ENCODE measurements around a stretch of chr15.

GRCh38 chr15:101313886-101314097 is 18.7 kb upstream of the SNRPA1 start:
- PRO-cap = no peak

DNA sequence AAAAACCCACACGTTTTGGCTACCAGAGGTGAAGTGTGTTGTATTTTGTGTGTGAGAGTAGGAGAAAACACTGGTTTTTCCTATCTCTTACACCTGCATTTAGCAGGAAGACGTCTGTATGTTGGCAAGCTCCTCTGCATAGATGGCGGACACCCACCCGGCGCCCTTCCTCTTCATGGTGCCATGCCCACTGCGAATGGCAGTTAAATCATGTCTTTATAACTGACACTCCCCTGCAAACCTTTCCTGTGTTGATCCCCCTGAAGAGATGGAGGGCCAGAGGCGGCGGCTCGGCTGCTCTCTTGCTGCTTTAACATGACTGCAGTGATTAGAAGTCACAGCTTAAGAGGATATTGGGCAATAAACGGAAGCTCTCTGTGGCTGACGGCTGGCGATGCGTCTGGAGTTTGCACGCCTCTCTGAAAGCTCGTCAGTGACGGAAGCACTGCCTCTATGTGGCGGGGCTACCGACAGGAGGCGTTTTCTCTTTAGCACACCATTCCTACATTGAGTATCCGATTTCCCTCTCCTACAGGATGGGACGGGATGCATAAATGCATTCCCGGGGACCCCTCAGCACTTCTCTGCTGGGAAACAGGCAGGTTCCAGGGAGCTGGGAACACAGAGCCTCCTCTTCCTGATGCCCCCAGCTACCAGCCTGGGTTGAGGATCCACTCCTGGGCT is 25.5 kb upstream of the SNRPA1 start:
- PRO-cap = unidirectional peak, minus-strand start at position 304 of the sequence

DNA sequence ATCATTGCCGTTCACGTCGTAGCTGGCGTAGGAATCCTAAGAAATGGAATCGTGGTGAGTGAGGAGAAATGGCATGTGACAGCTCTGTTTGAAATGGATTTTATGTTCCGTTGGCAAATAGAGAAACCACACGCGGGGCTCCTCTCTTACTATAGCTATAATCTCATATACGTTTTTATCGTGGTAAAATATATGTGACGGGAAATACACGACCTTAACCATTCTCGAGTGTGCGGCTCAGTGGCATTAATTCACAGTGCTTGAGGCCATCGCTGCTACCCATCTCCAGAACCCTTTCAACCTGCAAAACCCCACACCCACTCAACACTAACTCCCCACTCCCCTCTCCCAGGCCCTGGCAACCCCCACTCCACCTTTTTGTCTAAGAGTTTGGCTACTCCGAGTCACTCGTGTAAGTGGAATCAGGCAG is 59.5 kb downstream of the PCSK6 start:
- PRO-cap = no peak

GRCh38 chr15:101443878-101444516 is 45.5 kb downstream of the PCSK6 start:
- PRO-cap = no peak

DNA sequence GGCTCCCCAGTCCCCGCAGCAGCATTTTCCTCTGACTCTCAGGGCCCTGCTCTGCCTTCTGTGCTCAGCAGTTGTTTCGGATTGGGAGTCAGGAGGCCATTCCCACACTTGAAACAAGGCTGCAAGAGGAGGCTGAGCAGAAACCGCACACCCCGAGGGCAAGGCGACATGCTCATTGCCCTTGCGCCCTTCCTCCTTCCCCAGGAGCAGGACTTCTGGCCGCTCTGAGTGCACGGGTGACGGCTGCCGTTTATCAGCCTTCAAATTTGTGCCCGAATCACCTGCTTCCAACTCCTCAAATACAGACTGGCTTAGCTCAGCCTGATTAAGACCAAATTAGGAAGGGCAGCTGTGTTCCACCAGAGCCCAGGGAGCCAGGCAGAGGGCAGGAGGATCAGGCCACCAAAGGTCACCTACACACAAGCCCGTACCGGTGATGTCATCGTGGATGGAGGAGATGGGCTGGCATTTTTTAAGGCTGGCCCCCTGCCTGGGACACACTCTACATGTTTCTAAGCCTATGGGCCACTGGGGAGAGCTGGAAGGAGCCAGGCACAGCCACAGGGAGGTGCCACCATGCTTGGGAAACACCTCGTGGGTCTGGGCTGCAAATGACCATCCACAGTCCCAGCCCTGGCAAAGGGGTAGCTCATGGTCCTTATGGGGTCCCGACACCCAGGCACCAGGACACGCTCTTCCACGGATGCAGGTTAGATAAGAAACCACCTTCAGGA is 38.0 kb downstream of the TM2D3 start:
- PRO-cap = no peak

DNA sequence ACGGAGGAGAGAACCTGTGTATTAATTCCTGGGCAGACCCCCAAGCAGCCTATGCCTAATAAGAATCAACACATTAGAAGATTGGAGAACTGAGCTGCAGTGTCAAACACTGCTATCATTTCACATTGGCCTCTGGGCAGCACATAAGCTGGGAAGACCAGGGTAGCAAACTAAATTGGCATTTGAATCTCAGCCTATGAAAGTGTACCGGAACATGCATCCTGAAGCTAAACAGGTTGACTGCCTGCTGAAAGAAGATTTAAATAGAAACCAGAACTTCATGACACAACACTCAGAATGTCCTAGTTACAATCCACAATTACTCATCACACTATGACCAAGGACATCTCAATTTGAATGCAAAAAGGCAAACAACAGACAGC is 26.3 kb downstream of the TM2D3 start:
- PRO-cap = no peak

DNA sequence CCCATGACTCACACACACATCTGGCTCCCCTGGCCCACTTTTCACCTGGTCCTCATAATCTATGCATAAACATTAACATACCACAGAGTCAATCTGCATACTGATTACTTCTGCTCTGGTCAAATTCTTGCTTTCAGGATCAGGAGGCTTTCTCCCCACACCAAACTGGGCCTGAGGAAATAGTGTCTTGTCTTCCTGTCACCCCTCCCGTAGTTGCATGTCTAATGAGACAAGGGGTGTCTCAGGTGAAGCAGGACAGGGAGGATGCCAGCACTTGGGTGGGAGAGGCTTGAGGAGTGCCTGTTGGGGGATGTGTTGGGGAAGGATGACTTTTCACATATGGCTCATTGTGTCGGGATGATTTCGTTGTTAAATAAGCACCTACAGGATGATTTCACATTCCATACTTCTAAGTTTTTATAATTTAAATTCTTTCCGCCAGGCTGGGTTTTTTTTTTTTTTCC is 142.2 kb downstream of the OR4F15 start:
- PRO-cap = no peak

GRCh38 chr15:101961408-101961732 is 149.4 kb downstream of the OR4F15 start:
- PRO-cap = no peak

DNA sequence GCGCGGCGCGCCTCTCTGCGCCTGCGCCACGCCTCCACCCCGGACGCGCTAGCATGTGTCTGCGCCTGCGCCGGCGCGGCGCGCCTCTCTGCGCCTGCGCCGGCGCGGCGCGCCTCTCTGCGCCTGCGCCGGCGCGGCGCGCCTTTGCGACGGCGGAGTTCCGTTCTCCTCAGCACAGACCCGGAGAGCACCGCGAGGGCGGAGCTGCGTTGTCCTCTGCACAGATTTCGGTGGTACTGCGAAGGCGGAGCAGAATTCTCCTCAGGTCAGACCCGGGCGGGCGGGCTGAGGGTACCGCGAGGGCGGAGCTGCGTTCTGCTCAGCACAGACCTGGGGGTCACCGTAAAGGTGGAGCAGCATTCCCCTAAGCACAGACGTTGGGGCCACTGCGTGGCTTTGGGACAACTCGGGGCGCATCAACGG is 168.1 kb downstream of the OR4F15 start:
- PRO-cap = no peak